ENCODE measurements around a stretch of chr16.

GRCh38 chr16:87160042-87160518, 157.1 kb downstream of the C16orf95 start:
- PRO-cap, result no peak

DNA sequence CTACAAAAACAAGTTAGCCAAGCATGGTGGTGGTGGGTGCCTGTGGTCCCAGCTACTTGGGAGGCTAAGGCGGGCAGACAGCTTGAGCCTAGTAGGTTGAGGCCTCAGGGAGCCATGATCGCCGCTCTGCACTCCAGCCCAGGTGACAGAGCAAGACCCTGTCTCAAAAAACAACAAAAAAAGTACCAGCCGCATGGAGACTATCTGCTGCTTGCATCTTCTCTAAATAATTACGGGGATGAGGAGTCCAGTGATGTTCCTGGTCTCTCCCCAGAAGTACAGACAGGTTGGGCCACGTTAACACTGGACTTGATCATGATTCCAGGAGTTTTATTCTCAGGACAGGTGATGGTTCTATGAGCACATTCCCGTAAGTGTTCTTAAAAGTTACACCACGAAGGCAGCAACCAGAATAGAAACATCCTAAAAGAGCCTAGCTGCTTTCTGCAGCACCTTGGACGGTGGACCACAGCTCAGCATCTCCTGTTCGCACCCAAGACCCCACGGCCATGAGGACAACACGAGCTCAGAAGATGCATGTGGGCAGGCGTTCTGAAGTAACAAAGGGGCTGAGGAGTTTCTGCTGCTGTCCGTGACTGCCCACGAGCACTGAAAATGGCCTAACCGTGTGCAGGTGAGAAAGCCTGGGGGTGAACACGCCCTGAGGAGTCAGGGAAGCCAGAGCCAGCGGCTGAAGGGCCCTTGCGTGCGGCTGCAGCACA, 10.5 kb upstream of the C16orf95 start:
- PRO-cap, result no peak

DNA sequence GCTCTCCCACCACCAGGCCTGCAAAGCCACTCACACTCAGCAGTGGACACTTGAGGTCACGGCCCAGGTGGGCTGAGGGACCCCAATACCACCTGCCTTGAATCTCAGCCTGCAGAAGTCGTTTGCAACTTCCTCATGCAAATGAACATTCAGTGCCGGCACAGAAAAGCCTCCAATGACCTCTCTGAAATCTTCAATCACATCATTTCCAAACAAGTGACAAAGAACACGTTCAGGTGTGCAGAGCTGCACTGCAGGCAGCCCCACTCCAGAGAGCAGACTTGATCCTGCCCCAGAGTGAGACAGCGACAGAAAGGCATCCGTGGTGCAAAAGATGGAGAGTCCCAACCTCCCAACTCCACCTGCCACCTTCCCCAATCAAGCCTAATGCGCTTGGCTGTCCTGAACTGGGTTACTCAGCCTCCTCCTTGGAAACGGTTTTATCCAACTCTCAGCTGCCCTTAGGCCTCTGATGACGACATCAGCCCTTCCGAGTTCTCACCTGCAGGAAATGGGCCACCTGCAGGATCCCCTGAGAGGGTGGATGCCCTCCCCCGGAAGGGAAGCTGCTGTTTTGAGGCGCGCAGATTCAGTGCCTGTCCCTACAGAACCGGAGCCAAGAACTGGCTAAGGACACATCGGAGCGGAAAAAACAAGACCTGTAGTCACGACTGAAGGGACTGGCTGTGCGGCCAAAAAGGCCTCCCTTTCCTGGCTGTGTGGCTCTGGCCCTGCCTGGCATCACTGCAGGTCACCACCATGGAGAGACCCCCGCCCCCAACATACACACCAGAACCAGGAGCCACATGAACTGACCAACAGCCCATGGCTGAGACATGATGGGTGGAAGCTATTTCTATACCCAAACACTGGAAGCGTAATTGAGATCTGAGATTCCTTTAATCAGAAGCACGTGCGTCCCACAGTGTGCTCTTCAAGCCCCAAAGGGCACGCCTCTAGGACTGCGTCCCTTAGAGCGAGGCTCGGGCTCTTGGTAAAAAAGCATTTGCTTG, 11.6 kb upstream of the C16orf95 start:
- PRO-cap, result no peak

DNA sequence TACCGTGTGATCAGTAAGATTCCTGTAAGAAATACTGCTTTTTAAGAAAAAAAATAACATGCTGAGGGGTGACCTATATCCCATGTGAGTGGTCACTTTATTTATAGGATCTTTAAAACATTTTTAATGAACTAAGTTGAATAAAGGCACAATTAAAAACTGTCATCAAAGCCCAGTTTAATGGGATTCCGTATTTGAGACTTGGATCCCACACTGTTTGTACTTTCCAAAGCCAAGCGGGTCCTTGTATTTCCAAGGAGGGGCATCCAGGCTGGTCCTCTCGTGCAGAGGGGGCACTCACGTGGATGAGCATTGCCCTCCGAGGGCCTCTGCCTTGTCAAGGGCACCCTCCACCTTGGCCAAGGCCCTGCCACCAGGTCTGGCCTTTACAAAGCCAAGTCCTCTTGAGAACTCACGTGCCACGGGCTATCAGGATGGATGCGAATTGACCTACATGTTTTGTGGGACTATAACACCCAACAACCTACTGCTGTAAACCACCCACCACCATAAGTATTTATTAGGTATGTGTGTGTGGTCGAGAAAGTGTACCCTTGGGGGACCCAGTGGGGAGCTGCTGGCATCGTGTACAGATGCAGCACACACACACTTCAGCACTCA, 12.6 kb downstream of the MAP1LC3B start:
- PRO-cap, result no peak

DNA sequence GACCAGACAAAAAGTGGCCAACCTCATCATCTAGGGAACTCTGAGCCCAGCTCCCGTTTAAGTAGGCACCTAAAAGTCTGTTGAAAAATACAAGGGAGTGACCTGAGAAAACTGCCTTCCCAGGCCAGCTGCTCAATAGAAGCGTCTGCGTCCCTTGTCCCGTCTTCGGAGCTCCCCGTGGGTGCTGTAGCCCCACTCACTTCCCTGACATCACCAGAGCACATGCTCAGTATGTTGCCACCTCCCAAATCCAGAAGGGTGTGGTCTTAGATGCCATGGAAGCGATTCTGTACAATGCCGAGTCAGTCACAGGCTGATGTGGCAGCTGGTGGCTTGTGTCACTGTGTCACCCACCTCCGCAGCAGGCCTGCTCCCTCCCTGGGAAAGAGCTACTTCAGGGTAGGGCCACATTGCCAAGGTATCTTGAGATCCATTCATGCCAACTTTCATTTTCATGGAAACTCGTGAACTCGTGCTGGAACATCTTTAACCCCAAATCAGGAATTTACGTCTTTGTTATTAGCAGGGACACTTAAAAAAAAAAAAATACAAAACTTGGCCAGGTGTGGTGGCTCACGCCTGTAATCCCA, 13.2 kb downstream of the MAP1LC3B start:
- PRO-cap, result no peak

DNA sequence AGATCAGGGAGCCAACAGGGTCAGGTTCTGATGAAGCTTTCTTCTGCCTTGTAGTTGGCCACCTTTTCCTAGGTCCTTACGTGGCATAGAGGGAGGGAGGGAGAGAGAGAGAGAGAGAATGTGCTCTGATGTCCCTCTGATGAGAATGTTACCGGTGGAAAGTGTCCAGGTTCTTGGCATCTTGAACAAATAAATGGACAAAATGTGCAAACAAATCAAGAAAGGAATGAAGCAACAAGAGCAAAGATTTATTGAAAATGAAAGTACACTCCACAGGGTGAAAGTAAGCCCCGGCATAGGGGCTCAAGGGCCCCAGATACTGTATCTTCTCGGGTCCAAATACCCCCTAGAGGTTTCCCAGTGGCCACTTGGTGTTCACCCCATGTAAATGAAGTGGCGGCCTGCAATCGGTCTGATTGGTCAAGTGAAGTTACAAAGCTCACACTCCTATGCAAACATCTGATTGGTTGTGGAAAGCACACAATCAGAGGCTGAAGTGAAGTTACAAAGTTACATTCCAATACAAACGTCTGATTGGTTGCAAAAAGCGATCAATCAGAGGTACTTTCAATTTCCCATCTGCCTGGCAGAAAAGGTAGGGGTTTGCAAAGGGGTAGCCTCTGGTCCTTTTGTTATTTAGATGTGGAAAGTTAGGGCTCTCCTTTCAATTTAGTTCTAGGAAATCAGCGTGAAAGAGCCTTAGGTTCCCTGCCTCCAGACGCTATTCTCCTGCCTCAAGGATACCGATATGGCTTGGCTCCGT, 43.4 kb upstream of the ZCCHC14 start:
- PRO-cap, result no peak

DNA sequence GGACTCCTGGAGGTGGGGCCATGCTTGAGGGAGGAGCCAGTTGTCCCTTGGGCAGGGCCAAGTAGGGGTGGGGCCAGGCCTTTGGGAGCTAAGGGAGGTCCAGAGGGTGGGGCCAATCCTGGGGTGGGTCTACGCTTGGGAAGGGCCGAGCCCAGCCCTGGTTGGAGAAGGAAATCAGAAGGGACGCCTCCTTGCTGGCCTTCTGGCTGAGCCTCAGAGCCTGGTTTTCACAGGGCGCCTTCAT, 41.3 kb upstream of the JPH3 start:
- PRO-cap, result no peak

- PRO-cap, result no peak
Measured at GRCh38 chr16:87599060-87599588, 3.2 kb upstream of the JPH3 start.

- PRO-cap, result no peak
Measured at GRCh38 chr16:87733017-87733518, 32.7 kb downstream of the KLHDC4 start.

DNA sequence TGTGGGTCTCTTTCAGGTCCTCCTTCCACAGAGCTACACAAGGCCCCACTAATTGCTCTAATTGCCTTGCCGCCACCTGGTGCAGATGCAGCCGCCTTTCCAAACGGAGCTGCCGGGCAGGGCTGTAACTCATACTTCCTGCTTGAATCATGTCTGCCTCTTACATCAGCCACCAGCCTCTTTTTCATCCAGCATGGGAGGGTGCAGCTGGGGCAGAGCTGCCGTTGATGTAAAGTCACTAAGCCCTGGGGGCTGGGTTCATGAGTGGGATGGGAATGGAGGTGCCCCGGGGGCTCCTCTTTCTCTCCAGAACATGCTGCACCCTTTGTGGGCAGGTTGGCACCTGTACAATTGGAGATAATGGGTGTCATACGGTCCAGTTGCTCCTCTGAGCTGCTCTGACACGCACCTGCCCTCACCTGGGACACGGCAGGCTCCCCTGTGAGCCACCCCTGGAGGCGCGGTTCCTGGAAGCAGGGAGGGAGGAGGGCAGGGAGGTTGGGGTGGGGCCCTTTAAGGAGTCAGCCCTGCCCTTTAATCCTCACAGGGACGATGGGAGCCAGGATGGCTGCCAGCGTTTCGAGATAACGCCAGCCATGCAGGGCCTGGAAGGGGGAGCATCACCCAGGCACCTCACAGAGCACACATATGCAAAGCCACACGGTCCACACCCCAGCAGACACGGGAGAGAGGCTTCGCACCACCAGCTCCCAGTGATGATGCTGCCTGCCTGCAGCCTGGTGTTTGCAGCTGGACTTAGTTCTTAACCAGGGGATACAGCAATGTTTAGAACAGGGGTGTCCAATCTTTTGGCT, 41.2 kb upstream of the KLHDC4 start:
- PRO-cap, result bidirectional peak, plus-strand start at position 187 of the sequence, minus-strand start at position 111 of the sequence

GRCh38 chr16:87870403-87871283, 1.3 kb upstream of the SLC7A5 start:
- PRO-cap, result no peak

DNA sequence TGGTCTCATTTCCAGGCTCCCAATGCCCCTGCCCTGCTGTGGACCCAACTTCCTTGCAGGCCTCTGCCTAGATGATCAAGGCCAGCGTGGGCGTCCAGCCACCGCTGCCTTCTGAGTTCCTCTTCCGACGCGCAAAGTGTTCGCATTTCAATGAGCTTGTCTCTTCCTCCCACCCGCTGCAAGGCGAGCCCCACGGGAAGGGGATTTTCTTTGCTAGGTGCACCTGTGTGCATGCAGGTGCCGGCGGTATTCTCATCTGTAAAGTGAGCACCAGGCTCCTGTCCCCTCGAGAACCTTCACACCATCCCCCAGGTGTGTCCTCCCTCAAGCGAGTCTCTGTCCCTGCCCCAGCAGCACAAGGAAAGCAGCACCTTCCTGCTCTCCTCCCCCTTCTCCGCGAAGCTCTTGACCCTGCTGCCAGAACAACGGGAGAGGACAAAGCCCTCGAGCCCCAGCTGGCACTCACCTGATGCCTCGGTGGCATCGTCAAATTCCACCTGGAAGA, 10.0 kb downstream of the CA5A start:
- PRO-cap, result no peak

DNA sequence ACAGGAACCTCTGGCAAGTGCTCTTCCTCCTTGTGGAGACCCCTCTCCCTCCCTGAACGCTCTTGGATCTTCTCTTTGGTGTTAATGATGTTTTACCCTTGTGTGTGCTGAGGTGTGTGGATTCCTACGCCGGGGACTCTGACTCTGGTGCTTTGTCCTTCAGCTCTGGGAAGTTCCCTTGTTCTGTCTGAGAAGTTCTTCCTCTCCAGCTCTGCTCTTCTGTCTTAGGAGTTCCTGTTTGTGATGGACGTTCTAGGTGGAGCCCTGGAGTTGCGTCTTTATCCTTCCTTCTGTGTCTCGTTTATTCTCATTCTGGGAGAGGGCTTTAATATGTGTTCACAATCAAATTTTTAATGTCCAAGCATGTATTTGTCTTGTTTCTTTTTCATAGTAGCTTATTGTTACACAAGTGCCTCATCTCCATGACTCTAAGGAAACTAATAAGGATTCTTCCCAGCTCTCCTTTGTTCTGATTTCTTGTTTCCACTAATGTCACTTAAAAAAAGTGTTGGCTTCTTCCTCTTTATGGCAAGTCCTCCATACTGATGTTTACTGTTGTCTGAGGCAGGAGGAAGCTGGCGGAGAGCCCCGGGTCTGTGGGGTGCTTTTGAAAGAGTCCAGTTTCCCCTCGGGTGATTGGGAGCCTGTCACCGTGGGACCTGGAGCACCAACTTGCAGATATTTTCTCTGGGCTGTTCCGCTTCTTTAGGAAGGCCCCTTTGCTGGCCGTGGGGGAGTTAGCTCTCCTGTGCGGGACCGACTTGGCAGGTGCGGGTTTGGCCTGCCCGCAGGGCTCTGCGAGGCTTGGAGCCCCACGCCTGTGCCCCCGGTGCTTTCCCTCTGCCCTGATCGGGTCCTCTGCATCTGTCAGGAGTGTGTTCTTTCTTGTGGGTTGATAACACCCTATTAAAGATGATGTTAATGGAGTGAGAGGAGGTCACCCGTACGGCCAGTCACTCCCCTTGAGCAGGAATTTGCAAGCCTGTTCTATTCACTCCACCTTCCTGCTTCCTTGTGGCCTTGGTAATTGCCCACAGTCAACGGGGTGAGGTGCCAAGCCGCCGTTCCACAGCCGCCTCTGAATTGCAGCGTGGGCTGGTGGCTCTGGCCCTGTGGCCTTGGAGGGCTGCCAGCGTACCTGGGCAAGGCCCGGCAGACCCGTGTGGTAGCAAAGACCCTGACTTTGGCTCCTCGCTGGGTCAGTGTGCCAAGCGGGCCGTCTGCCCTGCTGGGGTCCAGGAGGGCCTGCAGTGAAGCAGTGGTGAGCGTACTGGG, 3.1 kb downstream of the BANP start:
- PRO-cap, result bidirectional peak, plus-strand start at position 246 of the sequence, minus-strand start at position 146 of the sequence

DNA sequence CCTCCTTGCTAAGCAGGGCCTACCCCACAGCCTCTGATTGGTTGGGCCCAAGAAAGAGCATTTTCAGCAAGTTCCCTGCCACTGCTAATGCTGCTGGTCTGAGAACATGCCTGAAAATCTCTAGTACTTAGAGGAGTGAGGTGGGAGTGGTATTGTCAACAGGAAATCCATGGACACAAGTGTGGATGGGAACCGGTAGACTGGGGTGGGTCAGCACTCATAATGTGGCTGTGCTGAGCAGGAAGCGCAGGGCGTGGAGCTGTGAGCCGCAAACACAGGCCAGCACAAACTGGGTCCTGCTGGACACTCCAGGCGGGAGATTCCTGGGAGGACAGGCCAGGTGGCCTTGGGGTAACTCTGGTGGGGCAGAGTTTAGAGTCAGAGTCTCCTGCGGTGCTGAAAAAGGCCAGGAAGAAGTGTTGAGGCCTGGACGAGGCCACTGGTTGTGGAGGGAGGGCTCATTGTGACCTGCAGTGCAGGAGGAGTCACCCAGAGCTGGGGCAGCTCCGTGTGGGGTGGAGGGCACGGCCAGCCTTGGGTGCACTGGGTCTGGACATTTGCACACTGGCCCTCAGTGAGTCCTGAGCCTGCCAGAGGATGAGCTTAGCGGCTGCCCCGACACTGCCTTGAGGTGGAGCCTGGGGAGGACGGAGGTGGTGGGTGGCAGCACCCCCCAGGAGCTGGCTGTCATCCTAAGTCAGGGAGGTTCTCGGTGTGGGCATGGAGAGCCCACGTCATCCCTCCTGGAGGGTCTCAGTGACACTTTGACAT, 62.7 kb downstream of the BANP start:
- PRO-cap, result unidirectional peak, plus-strand start at position 311 of the sequence

- PRO-cap, result bidirectional peak, plus-strand start at chr16:88088290, minus-strand start at chr16:88088188
Measured at GRCh38 chr16:88088079-88088411, 136.8 kb downstream of the BANP start.

DNA sequence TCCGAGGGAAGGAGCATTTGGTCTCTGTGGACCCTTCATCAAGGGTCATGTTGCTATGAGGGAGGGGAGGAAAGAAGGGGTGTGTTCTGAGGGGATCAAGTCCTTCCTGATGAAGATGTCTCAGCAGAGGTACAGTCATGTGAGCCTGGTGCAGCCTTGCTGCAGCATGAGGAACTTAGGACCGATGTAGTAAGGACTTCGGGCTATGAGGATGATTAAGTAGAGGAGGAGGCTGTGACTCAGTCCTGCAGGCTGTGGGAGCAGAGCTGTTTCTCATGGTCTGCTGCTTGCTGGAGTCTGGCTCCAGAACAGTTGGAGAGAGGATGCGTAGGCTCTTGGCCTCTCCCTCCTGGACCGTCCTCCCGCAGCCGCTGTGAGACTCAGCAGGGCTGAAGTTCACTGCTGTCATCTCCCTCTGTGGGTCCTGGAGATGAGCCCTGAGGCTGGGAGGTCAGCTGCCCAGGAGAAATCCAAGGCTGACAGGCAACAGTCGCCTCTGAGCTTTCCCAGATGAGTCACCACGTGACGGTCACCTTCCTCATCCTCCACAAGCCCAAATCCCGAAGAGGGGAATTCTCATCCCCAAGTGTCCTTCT, 137.6 kb upstream of the ZNF469 start:
- PRO-cap, result no peak

- PRO-cap, result no peak
Measured at GRCh38 chr16:88258777-88259753, 123.7 kb upstream of the ZNF469 start.

- PRO-cap, result no peak
Measured at GRCh38 chr16:88451527-88452454, 1.3 kb upstream of the ZFPM1 start.

- PRO-cap, result no peak
Measured at GRCh38 chr16:88461252-88461959, 8.3 kb downstream of the ZFPM1 start.

GRCh38 chr16:88467777-88468003, 14.6 kb downstream of the ZFPM1 start:
- PRO-cap, result no peak

All from trachea (tissue), 1 donor.